Cardiac ventricle fibroblast (primary cell): Measurements from ENCODE around the gene MED21.

- RAMPAGE, long total RNA: no peak
These were observed 139.5 kb upstream of the LMNTD1 start for GRCh38 chr12:25692485-25692998.

DNA sequence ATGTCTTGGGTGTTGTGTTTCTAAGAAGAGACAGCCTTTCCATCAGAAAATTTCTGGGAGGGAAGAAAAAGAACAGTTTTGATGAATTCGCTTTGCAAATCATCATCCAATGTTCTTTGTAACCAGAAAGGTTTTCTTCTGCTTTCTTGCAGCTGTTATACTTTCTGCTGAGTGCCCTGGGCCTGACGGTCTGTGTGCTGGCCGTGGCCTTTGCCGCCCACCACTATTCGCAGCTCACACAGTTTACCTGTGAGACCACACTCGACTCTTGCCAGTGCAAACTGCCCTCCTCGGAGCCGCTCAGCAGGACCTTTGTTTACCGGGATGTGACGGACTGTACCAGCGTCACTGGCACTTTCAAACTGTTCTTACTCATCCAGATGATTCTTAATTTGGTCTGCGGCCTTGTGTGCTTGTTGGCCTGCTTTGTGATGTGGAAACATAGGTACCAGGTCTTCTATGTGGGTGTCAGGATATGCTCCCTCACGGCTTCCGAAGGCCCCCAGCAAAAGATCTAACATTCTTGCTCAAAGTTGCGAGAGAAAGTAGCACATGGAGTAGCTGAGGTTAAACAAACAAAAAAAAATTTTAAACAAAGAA is 35.3 kb downstream of the SSPN start:
- RAMPAGE, long total RNA: no peak

- RAMPAGE, long total RNA: no peak
These were observed 90.8 kb downstream of the SSPN start for GRCh38 chr12:26286168-26286613.

GRCh38 chr12:26831859-26832329 is 1.1 kb downstream of the ITPR2 start:
- RAMPAGE, long total RNA: no peak

- RAMPAGE, long total RNA: no peak
These were observed 550 bp downstream of the FGFR1OP2 start for GRCh38 chr12:26938826-26939214.

DNA sequence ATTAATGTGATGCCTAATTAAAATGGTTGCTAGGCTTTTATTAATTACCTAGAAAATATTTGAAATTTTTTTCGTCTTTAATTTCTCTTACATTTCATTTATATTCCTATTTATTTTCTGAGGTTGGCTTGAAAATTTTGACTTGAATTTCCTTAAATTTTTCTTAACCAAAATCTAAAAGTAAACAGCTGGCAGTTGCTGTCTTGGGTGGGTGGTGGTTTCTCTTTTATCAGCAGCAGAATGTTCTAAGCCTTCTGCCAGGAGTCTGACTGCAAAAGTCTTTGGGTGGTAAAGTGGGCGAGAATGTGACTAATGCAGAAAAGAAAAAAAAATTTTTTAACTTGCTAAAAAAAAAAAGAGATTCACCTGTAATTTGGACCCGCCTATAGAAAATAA is 2.5 kb downstream of the FGFR1OP2 start:
- RAMPAGE, long total RNA: no peak

GRCh38 chr12:26975385-26975935 is 37.2 kb downstream of the FGFR1OP2 start:
- RAMPAGE, long total RNA: no peak

- RAMPAGE, long total RNA: start-site peak on the plus strand at chr12:27022555-27022571, 384 and 70 reads in 2 replicates
These were observed at the start of gene MED21 for GRCh38 chr12:27022250-27023396. Gene MED21 (plus strand): TSS chr12:27022558.

- RAMPAGE, long total RNA: no peak
These were observed 57.6 kb upstream of the STK38L start for GRCh38 chr12:27186519-27186850.

DNA sequence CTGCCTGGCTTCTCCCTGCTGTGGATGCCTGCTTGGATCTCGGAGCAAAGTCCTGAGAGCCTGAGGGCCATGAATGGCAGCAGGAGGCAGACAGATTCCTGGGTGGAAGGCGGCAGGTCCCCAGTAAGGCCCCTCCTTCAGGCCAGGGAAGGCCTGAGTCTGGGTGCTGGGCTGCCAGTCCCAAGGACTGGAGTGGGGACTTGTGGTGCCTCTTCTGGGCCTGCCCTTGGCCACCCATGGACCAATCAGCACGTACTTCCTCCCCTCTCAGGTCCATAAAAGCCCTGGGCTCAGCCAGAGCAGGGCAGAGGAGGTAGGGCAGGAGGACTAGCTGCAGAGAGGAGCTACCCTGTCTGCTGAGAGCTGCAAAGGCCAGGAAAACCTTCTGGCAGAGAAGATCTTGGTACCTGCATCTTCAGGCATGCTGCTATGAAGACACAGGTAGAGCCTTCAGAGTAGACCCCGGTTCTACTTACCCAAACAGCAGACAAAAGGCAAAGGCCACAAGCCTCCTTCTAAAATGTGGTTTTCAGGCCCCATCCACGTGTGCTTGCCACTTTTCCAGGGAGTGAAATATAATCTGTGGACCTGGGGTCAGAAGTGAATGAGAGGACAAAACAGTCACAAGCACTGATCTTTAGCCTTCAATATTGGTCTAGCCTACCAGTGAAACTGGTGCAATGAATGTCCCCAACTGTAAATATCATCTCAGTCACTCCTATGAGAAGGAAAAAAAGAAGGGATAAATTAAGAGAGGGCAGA is 29.8 kb upstream of the STK38L start:
- RAMPAGE, long total RNA: no peak

- RAMPAGE, long total RNA: no peak
These were observed 17.6 kb upstream of the STK38L start for GRCh38 chr12:27226336-27227068.

DNA sequence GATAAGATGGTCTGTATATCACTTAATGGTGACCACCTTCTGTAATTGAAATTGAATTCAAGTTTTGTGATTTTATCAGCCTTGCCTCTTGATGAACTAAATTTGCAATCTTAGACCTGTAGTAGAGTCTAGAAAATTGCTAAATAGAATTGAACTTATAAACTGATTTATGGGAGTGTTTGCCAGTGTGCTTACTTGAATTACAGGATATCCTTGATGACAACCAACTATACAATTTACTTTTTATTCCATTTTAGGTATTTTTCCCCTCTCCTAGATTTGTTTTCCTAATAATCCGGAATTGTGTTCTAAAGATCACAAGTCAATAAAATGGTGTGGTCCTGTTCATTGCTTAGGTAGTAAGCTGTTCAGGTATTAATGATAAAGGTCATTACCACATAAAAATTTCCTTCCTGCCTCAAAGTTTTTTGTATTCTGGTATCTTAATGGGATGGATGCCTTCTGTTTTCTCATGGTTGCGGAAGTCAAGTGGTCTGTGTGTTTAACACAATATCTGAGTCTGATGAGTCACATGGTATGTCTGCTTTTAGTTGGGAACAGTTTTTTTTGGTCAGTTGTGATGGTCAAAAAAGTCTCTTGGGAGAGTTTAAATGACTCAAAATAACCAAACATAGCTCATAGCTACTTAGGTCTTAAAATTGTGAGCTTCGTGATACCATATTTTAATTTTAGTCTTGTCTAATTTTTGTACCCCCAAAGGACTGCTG is 40.5 kb downstream of the STK38L start:
- RAMPAGE, long total RNA: no peak

GRCh38 chr12:27332399-27332619 is 327 bp upstream of the BMAL2 start:
- RAMPAGE, long total RNA: no peak

DNA sequence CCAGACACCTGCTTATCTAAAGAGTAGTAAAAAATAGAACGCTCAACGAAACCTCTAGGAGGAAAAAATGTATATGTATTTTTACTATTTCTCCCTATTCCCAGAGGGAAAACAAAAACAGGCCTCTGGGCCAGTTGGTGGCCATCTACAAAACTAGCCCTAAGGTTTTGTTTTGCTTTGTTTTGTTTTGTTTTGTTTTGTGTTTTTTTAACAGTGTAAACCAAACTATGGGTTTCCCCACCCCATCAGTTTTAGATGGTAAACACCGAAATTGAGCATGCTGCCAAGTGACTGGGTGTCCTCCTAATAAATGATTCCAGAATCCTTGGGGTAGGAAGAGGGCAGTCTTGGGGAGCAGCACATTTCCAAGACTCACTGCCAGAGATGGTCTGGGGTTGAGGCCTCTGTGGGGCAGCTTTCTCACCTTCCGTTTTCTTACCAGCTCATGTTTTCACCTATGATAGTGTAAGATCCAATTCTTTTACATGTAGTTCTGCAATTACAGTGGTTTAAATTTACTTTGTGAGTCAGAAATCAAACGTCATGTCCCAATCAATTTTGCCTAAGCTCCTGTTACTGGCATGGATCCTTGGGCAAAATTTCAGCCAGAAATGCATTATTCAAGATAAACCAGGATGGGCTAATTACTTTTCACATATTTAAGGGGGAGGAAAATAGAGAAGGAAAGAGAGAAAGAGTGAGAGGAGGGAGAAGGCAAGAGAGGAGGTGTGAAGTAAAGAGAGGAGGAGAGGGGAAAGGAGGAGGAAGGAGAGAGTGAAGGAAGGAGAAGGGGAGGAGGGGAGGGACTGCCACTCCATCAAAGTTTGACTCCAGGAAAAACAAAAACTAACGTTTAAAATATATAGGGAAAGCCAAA is 2.6 kb downstream of the BMAL2 start:
- RAMPAGE, long total RNA: no peak

DNA sequence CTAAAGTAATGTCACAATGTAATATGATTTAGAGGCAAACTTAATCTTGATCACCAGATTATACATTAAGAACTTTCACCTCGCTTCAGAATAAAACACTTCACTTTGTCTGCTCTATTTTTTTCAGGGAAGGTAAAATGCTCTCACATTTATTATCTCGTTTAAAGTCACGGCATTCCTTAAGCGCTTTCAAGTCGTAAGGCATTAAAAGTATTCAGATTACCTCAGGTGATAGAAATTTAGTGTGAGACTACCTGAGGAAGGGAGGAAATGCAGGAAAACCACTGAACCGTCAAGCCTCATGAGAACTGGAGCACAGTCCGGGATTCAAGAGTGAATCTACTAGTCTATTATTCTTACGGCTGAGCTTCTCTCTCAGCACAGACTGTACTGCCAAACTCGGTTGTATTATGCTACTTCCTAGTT is 8.4 kb upstream of the PPFIBP1 start:
- RAMPAGE, long total RNA: no peak

- RAMPAGE, long total RNA: no peak
These were observed 7.4 kb upstream of the REP15 start for GRCh38 chr12:27688828-27689230.

GRCh38 chr12:27711228-27711874 is 719 bp downstream of the MRPS35 start:
- RAMPAGE, long total RNA: no peak

DNA sequence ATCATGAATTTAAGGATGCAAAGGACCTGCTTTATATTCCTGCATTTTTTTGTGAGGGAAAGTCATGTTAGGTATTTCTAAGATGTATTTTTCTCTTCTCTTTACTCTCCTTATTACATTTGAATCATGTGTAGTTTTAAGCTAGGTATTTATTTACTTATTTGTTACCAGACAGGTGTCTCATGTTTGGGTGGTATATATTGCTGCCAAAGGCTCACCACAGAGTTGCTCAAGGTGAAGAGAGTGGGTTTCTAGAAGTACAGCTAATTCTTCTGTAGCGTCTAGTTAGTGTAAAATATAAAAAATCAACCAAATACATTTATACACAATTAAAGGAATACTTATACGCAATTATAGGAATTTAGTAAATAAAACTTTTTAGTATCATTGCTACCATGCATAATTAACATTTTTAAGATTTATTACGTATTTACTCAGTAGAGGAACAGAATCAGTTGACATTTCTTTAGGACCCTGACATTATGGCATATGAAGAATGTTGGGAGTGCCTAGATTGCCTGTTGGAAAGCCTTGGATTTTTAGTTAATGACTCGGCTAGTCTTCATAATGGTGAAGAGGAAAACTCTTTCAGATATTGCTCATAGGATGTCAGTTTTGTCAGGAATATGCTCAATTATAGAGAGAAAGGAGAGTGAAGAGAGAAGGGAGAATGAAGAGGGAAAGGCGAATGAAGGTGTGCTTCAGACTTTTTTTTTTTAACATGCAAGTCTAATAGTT is 14.4 kb downstream of the CCDC91 start:
- RAMPAGE, long total RNA: no peak

GRCh38 chr12:28248593-28249197 is 58.4 kb downstream of the CCDC91 start:
- RAMPAGE, long total RNA: no peak

DNA sequence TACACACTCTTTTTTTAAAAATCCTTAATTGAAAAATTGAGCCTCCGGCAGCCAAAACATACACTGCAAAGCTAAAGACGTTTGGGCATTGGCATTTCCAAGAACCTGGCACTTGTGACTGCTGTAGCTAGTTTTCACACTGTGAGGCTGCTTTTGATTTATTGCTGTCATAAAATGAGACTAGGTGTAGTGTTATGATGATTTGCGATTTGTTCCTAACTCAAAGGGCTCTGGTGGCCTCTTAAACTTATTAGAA is 377.1 kb upstream of the FAR2 start:
- RAMPAGE, long total RNA: no peak